Penis (tissue), 1 donor: ENCODE data around the genes ORC2, CASP10, C2CD6 and TMEM237.

DNA sequence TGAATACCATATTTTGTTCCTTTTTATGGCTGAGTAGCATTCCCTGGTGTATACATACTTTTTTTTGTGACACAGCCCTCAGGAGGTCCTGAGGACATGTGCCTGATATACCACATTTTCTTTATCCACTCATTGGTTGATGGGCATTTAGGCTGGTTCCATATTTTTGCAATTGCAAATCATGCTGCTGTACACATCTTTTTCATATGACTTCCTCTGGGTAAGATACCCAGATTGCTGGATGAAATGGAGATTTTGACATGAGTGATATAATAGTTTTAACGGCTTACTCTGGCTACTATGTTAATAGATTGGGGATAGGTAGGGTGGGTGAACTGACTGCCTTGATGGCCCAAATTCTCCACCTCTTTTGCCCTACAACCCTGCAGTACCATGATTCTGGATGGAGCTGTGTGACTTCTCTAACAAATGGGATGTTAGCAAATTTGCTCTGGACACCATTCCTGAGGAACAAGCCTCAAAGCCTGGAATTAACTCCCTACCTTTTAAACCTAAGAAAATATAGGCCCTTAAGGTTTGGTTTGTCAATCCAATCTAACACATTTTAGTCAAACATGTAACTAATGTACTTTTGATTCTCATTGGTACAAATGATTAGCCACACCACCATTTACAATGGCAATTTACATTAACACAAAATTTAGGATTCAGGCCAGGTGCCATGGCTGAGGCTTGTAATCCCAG is 13.1 kb downstream of the CLK1 start:
- PRO-cap: no peak

GRCh38 chr2:200862414-200863068 is 1.9 kb downstream of the CLK1 start:
- PRO-cap: bidirectional peak, plus-strand start at chr2:200862727, minus-strand start at chr2:200862591

- PRO-cap: bidirectional peak, plus-strand start at chr2:200963432, minus-strand start at chr2:200963443; bidirectional peak, plus-strand start at chr2:200963886, minus-strand start at chr2:200963660
Observed at GRCh38 chr2:200962848-200963768, at the start of gene ORC2. TSS of gene ORC2 (minus strand) at chr2:200963660.

DNA sequence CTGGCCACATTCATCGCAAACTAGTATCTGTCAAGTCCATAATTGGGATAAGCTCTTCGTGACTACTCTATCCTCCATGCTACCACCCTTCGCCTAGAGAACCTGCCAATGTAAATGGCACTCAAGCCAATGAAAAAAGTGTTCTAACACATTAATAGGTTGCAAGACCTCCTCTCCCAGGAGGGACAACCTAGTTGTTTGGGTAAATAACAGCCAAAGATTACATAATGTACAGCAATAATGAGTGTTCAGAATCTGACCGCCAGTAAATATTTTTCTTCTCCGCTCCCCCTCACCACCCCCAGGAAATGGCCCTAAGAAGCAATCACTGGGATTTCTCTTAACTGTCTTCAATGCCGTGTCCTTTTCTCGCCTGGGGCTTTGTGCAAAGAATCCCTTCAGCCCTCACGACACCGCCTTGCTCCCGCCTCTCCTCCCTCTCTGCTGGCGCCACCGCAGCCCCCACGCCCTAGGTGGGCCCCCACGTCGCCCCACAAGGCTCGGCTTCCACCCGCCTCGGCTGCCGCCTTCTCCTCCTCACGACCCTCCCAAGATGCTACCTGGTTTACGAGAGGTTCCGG is 487 bp downstream of the HYCC2 start:
- PRO-cap: no peak

DNA sequence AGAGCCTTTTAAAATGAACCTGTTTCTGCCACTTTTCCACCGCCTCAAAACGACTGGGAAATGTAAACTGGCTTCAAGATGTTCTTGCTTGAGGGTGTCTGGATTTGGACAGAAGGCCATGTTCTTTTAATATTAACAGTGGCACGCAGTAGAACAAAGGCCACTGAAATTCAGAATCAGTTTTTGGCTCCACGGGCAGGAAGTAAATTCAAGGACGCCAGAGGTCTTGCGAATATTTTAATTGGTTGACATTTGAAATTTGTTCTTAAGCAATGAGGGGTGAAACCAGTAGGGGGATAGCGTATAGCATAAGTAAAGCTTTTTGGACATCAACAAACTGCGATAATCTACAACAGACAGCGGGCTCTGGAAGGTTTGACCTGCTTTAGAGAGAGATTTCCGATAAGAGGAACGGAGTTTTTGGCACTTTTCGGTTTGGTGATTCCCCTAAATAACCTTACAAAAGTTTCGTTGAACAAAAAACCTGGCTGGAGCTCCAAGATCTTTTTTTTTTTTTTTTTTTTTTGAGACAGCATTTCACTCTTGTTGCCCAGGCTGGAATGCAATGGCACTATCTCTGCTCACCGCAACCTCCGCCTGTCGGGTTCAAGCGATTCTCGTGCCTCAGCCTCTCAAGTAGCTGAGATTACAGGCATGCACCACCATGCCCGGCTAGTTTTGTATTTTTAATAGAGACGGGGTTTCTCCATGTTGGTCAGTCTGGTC is 1.4 kb downstream of the CFLAR start:
- PRO-cap: bidirectional peak, plus-strand start at position 332 of the sequence, minus-strand start at position 51 of the sequence

DNA sequence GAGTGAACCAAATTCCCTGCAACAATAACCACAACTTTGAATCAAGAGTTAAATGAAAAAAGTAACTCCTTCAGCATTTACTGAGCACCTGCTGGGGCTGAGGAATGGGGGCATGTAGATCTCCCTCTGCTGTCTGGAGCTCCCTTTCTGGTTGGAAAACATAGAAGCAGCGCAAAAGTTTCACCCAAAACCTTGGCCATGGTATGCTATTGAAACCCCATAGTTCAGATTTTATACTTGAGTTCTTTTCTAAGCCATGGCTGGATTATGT is 4.9 kb downstream of the CFLAR start:
- PRO-cap: no peak

- PRO-cap: no peak
Observed at GRCh38 chr2:201169018-201169533, 13.9 kb upstream of the CASP10 start.

DNA sequence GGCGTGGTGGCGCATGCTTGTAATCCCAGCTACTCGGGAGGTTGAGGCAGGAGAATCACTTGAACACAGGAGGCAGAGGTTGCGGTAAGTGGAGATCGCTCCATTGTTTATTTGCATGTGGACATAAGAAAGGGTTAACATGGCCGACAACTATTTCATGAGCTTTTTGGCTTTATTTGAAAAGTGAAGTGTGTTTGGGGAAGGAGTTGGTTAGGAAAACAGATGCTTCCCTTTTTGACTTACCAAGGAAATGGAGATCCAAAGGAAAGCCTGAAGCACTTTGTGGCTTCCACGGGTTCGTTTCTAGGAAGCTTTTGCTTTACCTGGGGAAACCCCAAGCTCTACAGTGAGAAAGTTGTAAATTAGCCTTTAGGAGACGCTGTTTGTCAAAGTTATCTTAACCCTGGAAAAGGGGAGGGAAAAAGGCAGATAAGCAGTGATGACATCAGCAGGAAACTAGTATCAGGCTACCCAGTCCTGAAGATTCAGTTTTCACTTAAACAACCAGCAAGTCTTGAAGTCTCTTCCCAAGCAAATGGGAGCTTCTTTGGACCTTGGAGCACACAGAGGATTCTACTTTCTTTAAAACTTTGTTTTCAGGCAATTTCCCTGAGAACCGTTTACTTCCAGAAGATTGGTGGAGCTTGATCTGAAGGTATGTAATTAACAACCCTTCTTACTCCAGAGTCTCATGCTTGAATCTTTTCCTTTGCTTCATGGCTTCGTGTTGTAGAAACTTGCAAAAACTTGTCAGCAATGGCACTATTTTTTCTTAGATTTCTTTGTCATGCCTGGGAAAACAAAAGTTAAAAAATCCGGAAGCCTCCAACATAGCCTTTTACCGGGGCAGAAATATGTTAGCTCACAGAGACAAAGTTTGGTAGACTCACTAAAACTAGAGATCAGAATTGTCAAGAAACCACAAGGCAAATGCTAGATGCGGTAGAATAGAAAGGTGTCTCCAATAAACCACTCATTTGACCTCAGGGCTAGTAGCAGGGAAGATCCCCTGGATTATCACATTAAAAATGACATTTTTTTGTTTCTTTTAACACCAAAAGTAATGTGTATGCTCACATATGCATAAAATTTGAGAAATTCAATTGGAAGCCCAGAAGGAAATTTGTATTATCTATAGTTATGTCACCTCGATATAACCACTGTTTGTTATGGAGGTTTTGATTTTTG is at the start of gene CASP10:
CASP10 (plus strand) TSS at position 488 of the 1,188 bp plus-strand sequence.
- PRO-cap: unidirectional peak, plus-strand start at position 245 of the sequence

DNA sequence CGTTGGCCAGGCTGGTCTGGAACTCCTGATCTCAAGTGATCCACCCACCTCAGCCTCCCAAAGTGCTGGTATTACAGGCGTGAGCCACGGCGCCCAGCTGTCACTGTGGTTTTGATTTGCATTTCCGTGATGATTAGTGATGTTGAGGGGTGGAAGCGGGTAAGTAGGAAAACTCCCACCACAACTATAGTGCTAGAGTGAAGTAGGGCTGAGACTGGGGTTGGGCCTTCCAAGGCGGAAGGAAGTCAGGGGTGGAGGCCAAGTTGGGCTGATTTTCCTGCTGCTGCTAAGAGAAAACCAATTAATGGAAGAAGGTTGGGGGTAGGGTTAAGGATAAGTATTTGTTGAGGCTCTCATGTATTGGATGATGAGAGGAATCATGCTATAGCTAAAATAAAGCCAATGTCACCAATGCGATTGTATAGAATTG is 29.2 kb downstream of the CASP10 start:
- PRO-cap: no peak

- PRO-cap: no peak
Observed at GRCh38 chr2:201228390-201229322, 31.7 kb upstream of the CASP8 start.

GRCh38 chr2:201261980-201262301 is 1.6 kb downstream of the CASP8 start:
- PRO-cap: no peak

- PRO-cap: no peak
Observed at GRCh38 chr2:201262628-201263269, 2.4 kb downstream of the CASP8 start.

DNA sequence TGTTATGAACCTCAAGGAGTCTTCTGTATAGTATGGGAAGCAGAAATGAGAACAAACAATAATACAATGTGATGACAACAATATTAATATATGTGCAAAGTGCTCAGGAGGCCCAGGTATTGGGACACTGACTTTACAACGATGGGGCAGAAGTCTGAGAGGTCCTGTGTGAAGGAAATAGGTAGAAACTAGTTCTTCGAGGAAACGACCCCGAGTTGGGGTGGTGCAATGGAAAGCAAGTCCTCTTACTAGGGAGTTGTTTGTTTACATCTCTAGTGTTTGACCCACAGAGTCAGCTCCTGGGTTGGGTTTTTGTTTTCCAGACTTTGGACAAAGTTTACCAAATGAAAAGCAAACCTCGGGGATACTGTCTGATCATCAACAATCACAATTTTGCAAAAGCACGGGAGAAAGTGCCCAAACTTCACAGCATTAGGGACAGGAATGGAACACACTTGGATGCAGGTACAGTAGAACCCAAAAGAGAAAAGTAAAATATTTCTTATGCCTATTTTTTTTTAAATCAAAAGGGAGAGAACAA is 16.2 kb downstream of the CASP8 start:
- PRO-cap: no peak

DNA sequence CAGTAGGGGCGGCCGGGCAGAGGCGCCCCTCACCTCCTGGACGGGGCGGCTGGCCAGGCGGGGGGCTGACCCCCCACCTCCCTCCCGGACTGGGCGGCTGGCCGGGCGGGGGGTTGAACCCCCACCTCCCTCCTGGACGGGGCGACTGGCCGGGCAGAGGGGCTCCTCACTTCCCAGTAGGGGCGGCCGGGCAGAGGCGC is 22.7 kb downstream of the CASP8 start:
- PRO-cap: no peak

GRCh38 chr2:201378855-201379831 is 22.0 kb upstream of the FLACC1 start:
- PRO-cap: no peak

- PRO-cap: no peak
Observed at GRCh38 chr2:201454497-201455004, 3.0 kb downstream of the STRADB start.

DNA sequence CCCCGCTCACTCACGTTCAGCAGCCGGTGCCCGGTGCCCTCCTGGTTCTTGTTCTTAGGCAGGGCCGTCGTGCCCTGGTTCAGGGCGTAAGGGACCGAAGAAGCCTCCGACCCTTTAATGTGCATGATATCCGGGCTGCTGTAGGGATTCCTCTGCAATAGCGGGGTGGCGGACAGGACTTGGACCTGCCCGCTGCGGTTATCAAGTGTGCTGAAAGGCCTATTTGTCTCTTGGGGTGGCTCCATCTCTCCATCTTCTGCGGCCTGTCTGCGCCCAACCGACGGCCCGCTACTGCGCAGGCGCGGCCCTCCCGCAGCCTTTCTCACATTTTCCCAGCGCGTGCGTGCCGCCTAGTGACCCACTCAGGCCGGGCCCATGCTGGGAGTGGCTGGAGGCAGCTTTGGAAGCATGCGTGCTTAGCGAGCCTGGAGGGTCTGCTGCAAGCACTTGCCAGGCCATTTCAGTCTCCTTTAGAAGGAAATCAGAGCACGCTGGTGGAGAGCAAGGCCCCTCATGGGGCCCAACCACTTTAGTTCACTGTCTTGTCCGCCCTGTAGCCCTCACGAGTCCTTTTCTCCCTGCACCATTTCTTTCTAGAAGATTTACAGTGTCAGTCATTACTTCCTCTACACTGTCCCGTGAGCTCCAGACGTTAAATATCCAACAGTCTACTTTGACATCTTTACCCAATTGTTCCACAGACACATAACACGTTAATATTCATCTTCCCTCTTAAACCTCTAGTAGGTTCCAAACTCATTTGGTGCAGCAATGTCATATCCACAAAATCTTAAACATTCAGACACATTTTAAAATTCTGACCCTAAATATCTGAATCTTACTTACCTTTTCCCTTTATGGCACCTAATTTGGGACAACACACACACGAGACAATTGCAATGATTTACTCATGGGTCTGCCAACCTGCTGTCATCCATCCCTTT is at the start of gene C2CD6:
C2CD6 (minus strand) TSS at position 293 of the 944 bp plus-strand sequence.
- PRO-cap: no peak

- PRO-cap: bidirectional peak, plus-strand start at chr2:201643196, minus-strand start at chr2:201643210; bidirectional peak, plus-strand start at chr2:201643561, minus-strand start at chr2:201643552; unidirectional peak, minus-strand start at chr2:201643615
Observed at GRCh38 chr2:201642932-201643797, at the start of gene TMEM237. TSS of gene TMEM237 (minus strand) at chr2:201643503.

- PRO-cap: no peak
Observed at GRCh38 chr2:201955504-201956048, 78.1 kb upstream of the FZD7 start.

- PRO-cap: unidirectional peak, minus-strand start at chr2:202037431
Observed at GRCh38 chr2:202036541-202037682, 3.3 kb downstream of the FZD7 start.